Measurements from ENCODE around the genes SEC62 and SKIL.

DNA sequence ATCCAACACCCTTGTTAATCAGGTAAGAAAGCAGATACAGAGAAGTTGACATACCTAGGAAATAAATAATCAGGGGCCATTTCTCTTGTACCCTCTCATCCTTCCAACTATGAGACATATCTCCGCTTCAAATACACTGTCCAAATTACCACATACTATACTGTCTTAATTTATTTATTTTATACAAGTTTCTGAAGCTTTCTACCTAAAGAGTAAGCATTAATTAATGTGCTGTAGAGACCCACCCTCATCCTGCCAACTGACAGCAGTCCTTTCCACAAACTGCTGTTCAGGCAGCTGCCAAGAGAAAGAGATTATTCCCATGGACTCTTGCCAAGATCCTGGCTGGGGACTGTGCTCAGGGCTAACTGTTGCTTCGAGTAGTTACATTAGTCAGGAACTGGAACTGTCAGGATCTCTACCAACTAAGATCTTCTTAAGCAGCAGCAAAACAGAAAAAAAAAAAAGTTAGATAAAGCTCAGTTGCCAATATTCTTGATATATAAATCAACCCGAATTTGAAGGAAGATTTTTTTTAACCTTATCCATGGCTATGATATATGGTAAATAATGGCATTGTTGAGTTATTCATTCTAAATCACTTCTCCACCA is 398.8 kb downstream of the MECOM start:
- PRO-cap, result no peak
- RAMPAGE, long total RNA, 3 experiments, result no peak in any of the 3 experiments

DNA sequence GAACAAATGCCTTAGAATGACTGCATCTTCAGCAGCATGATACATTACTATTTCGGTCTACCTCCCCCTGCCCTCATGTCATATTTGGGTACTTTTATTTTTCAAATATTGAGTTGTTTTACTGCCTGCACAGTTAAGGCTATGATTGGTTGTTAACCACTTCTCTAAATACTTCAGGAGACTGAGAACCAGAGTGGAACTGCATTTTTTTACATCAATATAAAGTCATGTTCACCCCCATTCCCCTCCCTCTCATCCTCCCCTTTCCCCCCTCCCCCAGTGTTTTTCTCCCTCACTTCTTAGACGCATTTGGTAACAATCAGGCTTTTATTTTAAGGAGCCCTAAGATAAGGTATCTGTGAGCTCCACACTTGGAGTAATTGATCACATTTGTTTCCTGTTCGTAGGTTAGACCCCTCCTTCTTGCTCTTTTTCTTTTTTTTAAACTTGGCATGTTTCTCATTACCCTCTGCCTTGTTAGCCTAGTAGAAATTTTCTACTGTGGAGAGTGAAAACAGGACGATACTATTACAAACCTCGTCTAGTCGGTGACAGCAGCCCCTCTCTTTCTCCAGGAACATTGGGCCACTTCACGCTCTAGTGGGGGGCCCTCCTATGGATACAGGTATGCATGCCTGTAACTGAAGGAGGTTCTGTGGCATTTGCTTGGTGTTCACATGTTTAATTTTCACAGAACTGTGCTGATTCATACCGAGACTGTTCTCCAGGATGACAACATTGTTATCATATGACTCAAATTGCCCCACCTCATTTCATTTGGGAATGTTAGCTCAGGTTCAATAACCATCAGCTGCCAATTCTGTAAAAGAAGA is 314.5 kb downstream of the MECOM start:
- PRO-cap, result no peak
- RAMPAGE, long total RNA, 3 experiments, result no peak in any of the 3 experiments

- PRO-cap, result no peak
- RAMPAGE, long total RNA, 3 experiments, result no peak in any of the 3 experiments
These were observed 1.1 kb upstream of the LRRIQ4 start for GRCh38 chr3:169811573-169811959.

DNA sequence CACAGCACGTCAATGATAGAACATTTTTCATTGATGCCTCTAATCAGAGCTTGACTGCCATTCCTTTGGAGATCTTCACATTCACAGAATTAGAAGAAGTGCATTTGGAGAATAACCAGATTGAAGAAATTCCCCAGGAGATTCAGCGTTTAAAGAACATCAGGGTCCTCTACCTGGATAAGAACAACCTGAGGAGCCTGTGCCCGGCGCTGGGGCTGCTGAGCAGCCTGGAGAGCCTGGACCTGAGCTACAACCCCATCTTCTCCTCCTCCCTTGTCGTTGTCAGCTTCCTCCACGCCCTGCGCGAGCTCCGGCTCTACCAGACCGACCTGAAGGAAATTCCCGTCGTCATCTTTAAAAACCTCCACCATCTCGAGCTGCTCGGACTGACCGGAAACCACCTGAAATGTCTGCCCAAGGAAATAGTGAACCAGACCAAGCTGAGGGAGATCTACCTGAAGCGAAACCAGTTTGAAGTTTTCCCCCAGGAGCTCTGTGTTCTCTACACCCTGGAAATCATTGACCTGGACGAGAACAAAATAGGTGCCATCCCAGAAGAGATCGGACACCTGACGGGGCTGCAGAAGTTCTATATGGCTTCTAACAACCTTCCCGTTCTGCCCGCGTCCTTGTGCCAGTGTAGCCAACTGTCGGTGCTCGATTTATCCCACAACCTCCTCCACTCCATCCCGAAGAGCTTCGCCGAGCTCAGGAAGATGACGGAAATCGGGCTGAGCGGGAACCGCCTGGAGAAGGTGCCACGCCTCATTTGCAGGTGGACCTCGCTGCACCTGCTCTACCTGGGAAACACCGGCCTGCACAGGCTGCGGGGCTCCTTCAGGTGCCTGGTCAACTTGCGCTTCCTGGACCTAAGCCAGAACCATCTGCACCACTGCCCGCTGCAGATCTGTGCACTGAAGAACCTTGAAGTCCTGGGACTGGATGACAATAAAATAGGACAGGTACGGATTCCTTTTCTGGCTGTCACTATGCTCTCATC is 9.6 kb upstream of the LRRC34 start:
- PRO-cap, result no peak
- RAMPAGE, long total RNA, 3 experiments, result no peak in any of the 3 experiments

DNA sequence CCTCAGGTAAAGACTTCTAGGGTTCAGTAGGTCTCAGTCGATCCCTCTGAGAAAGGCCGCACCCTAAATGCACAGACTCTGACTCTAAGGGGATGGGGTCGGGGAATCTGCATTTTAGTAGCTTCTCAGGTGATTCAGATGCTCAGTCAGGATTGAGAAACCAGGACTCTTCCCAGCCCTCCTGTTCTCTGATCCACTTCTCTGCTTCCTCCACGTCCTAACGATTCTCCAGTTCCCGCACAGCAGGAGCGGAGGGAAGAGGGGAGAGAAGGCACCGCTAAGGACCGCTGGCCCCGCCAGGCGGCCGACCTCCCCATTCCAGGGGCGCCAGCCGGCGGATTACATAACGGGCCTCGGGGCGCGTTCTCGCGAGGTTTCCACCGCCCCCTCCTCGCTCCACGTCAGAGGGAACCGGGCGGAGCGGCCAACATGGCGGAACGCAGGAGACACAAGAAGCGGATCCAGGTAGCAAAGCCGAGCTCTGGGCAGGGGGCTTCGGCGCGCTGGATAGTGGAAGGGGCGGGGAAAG is at the start of gene SEC62:
Gene SEC62 (plus strand): TSS at position 414 of the 529 bp plus-strand sequence.
- PRO-cap, result bidirectional peak, plus-strand start at position 404 of the sequence, minus-strand start at position 341 of the sequence
- RAMPAGE, long total RNA, 3 experiments, result start-site peak on the plus strand in 3 of 3 experiments, centred at positions 412 to 423 of the sequence, 1,316 to 2,682 reads per replicate

DNA sequence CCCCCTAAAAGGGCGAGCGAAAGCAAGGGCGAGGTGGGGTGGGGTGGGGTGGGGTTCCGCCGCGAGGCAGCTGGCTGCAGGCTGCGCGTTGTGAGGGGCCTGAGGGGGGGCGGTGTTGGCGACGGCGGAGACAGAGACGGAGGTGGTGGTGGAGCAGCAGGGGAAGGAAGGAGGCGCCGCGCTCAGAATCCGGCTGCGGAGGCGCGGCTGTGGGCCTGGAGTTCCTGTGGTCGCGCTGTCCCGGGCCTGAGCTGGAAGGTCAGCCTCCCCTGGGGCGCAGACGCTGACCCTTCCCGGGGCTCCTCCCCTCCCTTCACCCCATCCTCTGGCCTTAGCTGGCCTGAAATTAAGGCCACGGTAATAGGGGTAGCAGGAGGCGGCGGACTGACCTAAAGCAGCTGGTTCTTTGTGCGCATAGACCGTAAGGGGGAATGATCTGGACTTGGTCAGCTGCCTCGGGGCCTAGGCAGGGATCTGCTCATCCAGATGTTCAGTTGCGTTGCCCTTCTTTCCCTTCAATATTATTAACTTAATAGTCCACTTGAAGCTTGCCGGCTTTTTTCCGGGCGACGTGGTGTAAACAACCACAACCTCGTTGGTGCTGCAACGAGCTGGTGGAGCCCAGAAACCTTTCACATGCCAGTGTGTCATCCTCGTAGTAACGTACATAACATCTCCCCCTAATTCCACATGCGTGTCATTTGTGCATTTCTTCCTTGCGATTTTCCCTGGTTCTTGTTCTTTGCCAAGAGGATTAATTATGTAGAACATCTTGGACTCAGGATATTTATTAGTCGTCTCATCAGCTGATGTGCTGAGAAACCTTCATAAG is 532 bp downstream of the SEC62 start:
- PRO-cap, result unidirectional peak, minus-strand start at position 248 of the sequence; unidirectional peak, minus-strand start at position 582 of the sequence
- RAMPAGE, long total RNA, 3 experiments, result no peak in any of the 3 experiments

- PRO-cap, result no peak
- RAMPAGE, long total RNA, 3 experiments, result no peak in any of the 3 experiments
These were observed 7.7 kb downstream of the GPR160 start for GRCh38 chr3:170045590-170045889.

GRCh38 chr3:170046701-170047239 is 9.0 kb downstream of the GPR160 start:
- PRO-cap, result no peak
- RAMPAGE, long total RNA, 3 experiments, result no peak in any of the 3 experiments

- PRO-cap, result no peak
- RAMPAGE, long total RNA, 3 experiments, result no peak in any of the 3 experiments
These were observed 11.9 kb downstream of the GPR160 start for GRCh38 chr3:170049580-170050246.

DNA sequence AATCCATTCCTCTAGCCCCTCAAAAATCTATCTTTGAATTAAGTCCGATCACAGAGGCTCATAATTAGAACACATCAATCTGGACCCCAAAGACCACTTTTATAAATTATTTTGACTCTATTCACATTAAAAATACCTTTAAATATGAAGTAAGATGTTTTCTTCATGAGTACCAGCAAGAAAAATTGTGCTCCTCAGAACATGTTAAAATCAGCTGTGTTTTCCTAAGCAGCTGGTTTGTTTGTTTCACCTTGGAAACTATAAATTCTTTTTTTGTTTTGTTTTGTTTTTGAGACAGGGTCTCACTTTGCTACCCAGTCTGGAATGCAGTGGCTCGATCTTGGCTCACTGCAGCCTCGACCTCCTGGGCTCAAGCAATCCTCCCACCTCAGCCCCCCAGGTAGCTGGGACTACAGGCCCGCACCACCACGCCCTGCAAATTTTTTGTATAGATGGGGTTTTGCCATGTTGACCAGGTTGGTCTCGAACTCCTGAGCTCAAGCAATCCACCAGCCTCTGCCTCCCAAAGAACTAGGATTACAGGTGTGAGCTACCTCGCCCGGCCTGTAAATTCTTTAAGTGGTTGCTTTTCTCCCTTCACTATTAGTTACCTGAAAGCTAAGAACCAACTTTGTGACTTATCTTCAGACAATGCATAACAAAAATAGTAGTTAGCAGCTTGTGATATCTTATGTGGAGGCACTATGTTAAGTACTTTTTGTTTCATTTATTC is 40.0 kb downstream of the PHC3 start:
- PRO-cap, result no peak
- RAMPAGE, long total RNA, 3 experiments, result no peak in any of the 3 experiments

DNA sequence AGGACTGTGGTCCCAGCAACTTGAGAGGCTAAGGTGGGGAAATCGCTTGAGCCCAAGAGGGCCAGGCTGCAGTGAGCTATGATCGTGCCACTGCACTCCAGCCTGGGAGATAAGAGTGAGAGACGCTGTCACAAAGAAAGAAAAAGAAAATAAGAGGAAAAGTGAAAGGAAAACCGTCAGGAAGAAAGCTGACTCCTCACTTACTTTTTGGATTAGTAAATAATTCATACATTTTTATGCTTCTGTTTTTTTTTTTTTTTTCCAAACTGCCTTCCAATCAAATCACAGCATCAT is 1.3 kb downstream of the PHC3 start:
- PRO-cap, result no peak
- RAMPAGE, long total RNA, 3 experiments, result no peak in any of the 3 experiments

GRCh38 chr3:170227008-170227764 is 5.0 kb downstream of the PRKCI start:
- PRO-cap, result no peak
- RAMPAGE, long total RNA, 3 experiments, result no peak in any of the 3 experiments

DNA sequence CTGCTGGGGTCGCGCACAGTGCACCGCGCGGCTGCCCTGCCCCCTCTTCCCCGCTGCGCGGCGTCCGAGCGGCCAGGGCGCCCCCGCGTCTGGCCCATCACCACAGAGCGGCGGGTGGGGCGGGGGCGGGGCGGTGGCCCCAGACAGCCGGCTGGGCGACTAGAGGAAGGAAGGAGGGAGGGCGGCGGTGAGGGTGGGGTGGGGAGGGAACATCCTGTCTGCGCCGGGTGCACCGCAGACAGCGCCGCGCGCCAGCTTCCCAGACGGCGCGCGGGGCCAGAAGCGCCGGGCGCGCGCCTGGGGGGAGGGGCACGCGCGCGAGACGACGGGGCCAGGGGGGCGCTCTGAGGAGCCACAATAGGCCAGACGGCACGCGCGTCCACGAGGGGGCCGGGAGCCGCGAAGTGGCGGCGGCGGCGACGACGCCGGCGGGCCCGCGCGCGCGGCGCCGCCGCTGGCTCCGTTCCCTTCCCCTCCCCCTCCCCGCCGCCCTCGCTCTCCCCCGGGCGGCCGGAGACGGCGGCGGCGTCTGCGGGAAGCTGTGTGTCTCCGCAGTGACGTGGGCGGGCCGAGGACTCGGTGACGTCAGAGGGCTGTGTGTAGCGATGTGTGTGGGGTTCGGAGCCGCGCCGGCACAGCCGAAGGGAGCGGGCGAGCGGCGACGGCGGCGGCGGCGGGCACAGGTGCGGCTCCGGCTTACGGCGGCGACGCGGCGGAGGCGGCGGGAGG is at the start of gene SKIL:
Gene SKIL (plus strand): TSS at position 635 of the 729 bp plus-strand sequence.
- PRO-cap, result bidirectional peak, plus-strand start at position 635 of the sequence, minus-strand start at position 91 of the sequence
- RAMPAGE, long total RNA, 3 experiments, result start-site peak on the plus strand in 3 of 3 experiments, centred at positions 491 to 628 of the sequence, 38 to 292 reads per replicate

- PRO-cap, result no peak
- RAMPAGE, long total RNA, 3 experiments, result no peak in any of the 3 experiments
These were observed 2.7 kb downstream of the SKIL start for GRCh38 chr3:170360062-170360764.

DNA sequence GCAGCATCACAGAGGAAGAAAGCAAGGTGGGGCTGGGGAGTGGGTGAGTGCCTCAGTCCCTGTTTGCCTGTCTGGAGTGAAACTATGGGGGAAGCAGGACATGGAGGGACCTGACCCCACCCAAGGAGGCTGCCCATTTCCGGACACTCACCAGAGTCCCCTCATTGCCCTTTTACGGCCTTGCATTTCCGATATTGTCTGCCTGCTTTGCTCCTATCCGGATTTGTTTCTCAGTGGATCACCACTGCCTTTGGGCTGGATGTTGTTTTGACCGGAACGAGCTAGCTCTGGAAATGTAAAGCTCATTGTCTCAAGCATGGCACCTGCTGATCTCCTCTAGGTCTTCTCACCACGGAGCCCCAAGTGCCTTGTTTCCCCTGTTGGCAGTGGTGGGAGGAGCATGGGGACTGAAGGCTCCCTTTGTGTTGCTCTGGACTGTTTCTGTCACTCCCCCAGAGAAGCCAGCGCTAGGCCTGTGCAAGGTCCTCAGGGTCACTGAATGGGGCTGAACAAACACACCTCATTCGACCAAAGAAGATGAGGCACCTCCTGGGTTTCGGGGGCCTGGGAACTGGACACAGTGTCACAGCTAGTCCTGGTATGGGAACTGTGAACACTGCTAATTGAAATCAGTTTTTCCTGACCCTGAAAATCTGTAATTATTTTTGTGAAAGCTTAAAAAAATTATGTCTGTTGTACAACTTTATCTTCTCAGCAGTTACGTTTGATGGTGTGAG is 7.1 kb downstream of the CLDN11 start:
- PRO-cap, result no peak
- RAMPAGE, long total RNA, 3 experiments, result no peak in any of the 3 experiments

DNA sequence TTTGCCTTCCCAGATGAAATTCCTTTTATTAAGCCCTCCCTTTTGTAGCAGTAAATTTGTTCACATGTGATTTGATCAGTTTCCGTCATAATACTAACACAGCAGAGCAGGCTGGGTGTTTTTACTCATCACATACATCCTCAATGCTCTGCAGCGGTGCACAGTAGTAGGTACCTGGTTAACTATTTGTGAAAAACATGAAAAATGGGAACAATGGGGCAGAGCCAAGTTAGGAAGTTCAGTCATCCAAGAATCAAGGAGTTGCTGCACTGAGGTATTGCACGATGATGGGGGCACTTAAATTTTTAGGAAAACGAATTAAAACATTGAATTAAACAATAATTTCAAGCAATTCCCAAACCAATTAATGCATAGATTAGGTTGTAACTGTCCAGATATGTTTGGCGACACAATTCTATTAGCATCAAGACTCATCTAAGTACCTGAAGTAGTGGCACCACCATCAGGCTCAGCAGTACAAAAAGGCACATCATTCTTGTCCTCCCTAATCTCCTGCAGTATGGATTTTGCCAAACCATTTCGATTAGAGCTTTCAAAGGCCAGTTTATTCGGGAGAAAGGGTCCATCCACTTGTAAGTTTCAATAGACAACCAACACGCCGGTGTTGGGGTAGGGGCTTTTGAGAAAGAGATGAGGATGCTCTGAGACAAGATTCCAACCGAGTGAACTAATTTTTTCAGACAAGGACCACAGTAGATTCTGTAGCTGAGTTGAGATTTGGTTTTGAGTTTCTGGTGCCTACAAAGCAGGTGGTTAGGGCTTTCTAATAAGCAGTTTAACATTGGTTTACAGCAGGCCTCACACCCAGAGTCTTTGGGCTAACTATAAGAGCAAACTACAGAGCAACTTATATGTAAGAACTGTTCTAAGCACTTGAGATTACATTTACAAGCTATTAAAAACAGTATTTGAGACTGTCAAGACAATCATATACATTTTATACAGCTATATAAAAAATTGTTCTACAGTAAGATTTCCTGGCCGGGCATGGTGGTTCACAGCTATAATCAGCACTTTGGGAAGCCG is 4.8 kb downstream of the RPL22L1 start:
- PRO-cap, result no peak
- RAMPAGE, long total RNA, 3 experiments, result no peak in any of the 3 experiments

- PRO-cap, result no peak
- RAMPAGE, long total RNA, 3 experiments, result no peak in any of the 3 experiments
These were observed 3.4 kb downstream of the RPL22L1 start for GRCh38 chr3:170866654-170866990.

- PRO-cap, result no peak
- RAMPAGE, long total RNA, 3 experiments, result no peak in any of the 3 experiments
These were observed 24.2 kb downstream of the SLC2A2 start for GRCh38 chr3:171002235-171002770.

- PRO-cap, result no peak
- RAMPAGE, long total RNA, 3 experiments, result no peak in any of the 3 experiments
These were observed 9.3 kb downstream of the SLC2A2 start for GRCh38 chr3:171017178-171017578.

DNA sequence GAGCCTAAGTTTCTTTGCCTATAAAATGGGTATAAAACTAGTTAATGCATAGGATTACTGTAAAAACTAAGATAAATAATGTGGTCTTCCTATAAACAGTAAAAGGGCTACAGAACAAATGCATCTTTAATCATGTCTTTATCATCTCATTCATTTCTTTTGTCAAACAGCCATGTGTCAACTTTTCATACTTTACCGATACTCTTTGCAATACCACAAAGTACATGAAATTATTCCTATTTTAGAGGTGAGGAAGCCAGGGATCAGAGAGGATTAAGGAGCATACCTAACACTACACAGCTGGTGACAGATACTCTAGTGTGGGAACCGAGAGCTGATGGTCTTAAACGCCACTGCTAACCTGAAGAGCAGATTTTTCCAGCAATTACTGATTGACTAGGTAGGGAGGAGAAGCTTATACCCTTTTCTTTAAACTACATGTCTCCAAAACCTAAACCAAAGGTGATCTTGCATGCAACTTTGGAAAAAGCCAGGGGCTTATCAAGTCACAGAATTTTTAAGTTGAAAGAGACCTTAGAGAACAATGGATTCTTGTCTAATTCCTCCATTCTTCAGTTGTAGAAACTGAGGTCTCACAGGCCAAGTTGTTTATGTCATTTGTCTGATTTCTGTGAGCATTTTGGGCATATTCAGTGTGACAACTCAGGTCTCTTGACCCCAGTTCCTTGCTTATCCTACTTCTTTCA is 2.3 kb downstream of the SLC2A2 start:
- PRO-cap, result no peak
- RAMPAGE, long total RNA, 3 experiments, result no peak in any of the 3 experiments